ENCODE measurements around the gene AK3.

DNA sequence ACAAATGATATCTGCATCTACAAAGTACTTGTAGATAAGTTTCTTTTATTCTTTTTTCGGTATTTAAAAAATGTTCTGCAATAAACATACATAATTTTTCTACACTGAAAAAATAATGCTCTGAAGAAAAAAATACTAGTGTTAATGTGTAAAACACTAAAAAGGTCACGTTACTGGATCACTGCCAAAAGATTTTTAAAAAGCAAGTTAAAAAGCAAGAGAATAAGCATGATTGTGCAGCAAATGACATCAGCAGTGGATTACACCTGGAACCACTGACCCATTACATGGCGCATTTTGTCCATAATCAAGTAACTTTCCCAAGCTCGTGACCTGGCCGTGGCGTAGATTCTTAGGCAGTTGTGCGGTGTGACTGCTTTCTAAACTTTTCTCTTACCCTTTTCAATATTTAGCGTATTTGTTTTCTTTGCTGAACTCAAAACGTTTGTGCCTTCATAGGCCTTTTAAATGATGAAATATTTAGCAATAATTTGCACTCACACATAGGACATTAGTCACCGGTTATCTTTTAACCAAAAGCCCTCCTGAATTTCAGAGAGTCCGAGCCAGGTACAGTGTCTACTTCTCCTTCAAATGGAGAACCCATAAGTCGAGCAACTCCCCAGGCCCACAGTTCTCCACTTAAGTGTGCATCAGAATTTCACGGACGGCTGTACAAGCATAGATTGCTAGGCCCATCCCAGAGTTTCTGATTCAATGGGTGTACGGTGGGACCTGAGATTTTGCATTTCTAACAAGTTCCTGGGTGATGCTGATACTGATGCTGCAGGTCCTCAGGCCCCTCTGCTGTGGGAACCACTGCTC, 144.6 kb downstream of the GLIS3 start:
- PRO-cap, 2 experiments: peak in 1 of 2 experiments; most common plus-strand start position 555 of the sequence (in 1)

GRCh38 chr9:4213202-4213948, 86.5 kb downstream of the GLIS3 start:
- PRO-cap, 2 experiments: no peak in any of the 2 experiments

- PRO-cap, 2 experiments: no peak in any of the 2 experiments
Measured at GRCh38 chr9:4492738-4493214, 2.5 kb downstream of the SLC1A1 start.

DNA sequence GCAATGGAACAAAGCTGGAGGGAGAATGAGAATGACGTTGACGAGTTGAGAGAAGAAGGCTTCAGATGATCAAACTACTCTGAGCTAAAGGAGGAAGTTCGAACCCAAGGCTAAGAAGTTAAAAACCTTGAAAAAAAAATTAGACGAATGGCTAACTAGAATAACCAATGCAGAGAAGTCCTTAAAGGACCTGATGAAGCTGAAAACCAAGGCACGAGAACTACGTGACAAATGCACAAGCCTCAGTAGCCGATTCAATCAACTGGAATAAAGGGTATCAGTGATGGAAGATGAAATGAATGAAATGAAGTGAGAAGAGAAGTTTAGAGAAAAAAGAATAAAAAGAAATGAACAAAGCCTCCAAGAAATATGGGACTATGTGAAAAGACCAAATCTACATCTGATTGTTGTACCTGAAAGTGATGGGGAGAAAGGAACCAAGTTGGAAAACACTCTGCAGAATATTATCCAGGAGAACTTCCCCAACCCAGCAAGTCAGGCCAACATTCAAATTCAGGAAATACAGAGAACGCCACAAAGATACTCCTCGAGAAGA, 42.0 kb downstream of the SLC1A1 start:
- PRO-cap, 2 experiments: no peak in any of the 2 experiments

- PRO-cap, 2 experiments: no peak in any of the 2 experiments
Measured at GRCh38 chr9:4576276-4577343, 85.5 kb upstream of the PLPP6 start.

DNA sequence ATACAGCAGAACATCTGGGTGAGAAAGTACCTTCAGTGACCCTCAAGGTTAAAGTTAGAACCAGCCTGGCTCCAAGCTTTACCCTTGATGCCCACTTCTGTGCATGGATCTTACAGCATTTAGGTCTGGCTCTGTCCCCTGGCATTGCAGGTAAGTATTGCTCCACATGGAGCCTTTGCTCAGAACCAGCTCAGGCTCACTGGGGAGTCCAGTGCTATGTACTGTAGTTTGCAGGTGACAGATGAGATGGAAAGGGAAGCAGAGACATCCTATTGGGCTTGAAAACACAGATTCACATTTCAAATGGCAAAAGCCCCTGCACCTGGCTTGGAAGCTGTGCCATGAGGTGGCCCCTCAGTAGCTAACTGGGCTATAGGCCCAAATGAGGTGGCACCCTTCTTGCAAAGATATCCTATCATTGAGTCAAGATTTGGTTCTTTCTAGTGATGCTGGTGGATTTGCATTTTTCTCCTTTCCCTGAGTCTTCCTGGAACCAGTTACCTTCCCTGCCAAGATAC, 78.1 kb upstream of the PLPP6 start:
- PRO-cap, 2 experiments: no peak in any of the 2 experiments

- PRO-cap, 2 experiments: no peak in any of the 2 experiments
Measured at GRCh38 chr9:4656585-4657067, 5.5 kb upstream of the PLPP6 start.

DNA sequence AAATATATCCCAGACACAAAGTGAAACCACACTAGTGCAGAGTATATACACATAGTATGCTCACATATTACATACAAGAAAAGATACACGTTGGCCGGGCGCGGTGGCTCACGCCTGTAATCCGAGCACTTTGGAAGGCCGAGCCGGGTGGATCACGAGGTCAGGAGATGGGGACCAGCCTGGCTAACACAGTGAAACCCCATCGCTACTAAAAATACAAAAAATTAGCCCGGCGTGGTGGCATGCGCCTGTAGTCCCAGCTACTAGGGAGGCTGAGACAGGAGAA, 1.5 kb downstream of the AK3 start:
- PRO-cap, 2 experiments: no peak in any of the 2 experiments

DNA sequence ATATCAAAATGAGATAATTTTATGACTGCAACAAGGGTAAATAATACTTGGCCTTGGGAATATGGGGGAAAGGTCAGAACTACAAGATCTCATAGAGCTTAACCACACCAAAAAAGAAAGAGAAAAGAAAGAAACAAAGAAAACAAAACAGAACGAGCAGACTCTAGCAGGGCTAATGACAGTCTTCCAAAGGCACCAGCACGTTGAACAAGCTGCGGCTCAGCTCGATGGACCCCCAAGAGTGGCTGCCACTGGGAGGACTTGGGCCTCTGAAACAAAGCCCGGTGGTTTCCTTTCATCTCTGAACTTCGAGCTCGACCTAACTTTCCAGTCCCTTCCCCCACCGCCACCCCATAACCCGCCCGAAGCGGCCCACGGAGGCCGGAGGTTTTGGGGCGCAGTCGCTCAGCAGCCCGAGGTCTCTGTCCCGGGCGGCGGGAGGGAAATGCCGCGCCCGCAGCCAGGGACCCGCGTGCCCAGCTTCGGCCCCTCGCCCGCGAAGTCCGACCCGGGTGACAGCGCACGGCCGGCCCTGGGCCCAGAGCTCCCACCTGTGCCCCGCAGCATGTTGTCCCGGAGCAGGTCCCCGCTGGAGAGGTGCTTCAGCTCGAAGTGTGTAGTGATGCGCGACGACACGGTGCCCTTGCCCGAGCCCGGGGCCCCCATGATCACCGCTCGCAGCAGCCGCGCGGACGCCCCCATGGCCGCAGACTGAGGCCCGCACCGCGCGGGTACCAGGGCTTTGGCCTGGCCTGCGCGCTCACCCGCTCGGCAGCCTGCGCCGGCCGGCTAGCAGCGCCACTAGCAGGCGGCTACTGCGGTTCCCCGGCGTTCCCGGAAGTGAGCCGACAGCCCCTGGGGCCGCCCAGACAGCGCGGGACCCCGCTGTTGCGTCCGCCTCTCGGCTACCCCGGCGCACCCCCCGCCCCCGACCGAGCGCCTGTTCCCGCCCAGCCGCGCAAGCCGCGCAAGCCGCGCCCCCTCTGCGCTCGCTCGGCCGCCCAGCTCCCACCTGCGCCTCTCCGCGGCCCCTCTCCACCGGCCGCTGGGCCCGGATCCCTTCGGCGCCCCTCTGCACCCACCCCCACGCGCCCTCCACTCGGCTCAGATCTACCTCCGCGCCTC, at the start of gene AK3:
AK3 (minus strand) TSS at position 817 of the 1,125 bp plus-strand sequence.
- PRO-cap, 2 experiments: peak in 2 of 2 experiments; most common plus-strand start position 988 of the sequence (in 2); most common minus-strand start position 243 of the sequence (in 2)

DNA sequence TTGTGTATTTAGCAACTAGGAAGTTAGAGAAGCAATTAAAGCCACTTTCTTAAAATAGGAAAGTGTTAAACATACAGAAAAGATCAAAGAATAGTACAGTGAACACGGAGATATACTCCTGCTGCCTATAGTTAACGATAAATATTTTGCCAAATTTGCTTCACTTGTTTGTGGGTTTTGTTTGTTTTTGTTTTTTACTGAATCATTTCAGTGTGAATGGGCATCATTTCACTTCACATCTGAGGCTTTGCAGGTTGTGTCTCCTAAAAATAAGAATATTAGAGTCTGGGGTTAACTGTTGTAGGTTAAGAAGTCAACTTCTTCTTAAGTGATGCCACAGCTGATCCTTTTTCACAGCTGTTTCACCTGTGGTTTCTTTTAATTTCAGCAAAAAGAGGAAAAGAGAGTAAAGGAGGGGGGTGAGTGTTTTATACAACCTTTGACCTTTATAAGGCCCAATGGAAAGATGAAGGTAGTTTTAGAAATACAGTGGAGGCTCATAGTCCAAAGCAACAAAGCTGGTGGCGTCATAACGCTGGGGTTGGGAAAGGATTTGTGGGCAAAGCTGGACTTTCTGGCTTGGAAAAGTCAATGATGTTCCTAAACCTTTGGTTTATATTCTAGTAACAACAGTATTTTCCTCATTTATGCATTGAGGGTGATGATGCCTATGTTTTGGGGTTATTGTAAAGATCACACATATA, 49.4 kb downstream of the RCL1 start:
- PRO-cap, 2 experiments: no peak in any of the 2 experiments

DNA sequence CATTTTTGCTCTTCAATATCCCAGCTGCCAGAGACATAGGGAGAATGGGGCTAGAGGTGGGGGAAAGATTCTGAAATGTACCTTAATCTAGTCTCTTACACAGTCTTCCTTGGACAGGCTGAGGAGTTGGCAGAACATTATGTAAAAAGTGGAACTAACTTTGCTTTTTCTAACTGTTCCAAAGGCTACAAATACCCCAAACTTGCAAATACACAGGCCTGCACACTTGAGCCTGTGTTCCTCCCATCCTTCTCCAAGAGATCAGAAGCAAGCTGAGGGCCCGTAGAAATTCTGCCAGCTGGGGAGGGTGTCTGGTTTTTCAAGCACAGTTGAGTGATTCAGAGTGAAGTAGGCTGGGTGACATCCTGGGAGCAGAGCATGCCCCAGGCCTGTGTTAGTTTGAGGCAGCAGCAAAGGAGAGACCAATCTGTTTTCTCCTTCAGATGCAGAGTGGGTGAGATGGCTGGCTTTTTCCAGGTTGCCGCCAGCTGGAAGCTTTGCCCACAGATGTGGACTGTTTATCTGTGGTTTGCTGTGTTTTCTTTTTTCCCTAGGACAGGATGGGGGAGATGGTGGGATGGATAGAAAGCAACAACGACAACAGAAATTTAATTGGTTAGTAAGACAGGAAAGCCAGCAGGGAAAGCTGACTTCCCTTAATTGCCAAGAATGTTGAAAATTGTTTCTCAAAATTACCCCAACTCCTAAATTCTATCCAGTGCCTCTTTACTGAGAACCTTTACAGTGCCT, 63.1 kb downstream of the RCL1 start:
- PRO-cap, 2 experiments: no peak in any of the 2 experiments

DNA sequence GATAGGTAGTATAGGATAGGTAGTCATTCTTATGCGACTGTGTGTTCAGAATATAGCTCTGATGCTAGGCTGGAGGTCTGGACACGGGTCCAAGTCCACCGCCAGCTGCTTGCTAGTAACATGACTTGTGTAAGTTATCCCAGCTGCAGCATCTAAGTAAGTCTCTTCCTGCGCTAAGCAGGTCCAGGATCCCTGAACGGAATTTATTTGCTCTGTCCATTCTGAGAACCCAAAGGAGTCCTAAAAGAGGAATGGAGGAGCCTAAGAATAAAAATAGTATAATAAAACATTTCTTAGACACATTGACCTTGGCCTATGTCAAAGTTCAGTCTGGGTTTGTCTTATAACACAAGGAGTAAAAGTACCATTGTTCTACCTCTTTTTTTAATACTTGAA, 508 bp downstream of the CD274 start:
- PRO-cap, 2 experiments: no peak in any of the 2 experiments

DNA sequence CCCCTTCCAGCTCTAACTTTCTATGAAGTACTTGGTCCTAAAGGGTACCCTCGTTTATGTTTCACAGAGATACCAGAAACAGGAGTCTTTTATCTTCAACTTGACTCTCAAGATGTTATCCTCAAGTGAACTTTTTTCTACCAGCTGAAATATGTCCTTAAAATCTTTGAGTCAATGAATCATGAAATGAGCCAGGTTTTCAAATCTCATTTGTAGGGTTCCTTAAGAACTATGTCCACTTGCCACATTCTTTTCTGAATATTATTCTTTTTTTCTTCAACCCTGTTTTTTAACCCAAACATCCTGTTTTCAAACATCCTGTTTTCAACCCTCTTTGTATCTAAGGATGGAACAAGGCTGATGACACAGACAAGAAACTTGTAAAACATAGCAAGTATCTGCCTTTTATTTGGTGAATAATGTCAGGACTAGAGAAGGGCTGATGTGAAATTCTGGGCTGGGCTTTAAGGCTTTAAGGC, 42.7 kb upstream of the RIC1 start:
- PRO-cap, 2 experiments: no peak in any of the 2 experiments

DNA sequence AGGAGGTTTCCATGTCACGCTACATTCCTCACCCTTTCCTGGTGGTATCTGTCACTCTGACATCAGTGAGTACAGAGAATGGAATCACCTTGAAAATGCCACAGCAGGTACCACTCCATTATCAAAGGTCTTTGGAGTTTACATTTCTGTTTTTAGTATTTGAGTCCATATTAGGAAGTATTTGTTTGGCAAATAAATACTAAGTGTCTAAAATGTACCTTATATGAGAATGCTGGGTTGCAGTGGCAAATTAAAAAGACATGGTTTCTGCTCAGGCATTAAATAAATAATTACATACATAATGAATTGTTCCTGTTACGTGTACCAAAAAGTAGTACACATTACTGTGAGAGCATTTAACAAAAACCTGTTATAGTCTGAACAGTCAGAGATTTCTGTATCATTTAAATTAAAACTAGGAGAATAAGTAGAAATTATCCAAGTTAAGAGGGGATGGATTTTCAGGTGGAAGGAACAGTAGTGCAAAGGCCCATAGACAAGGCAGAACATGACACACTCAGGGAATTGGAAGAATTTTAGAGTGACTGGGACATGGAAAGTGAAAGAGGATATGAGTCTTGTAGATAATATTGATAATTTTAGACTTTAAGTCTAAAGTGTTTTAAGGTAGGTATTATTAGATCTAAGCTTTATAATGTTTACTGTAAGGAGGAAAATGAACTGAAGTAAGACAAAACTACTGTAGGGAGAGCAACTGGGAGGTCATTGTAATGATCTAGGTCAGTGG, 75.4 kb downstream of the ERMP1 start:
- PRO-cap, 2 experiments: no peak in any of the 2 experiments

DNA sequence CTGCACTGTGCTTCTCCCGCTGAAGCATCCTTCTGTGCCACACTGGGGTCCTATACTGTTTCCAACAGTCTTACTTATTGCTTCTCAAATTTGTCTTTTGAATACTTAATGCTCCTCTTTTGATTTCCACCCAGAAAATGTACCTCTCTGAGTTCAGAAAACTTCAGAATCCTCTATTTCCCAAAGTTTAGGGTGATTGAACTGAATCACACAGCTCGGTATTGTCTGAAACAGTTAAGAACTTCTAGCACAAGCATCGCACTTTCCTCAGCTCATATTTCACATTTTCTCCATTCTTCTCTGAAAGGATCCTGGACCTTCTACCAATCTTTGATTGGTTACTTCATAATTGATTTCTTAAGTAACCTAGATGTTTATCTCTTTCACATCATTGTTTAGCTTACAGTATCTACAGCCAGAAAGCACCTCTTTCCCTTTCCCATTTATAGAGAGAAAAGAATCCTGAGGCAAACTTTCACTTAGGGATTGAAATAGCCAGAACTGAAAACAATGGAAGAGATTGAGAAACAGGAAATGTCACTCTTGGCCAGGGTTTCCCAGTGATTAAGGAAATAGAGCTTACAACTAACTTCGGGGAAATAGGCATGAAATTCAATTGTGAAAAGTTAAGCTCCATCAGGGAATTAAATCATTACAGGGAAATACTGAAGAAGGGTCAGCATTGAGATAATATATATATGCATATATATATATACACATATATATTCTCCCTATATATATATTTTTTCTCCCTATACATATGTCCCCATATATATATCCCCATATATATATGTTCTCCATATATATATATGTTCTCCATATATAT, 2.5 kb downstream of the IL33 start:
- PRO-cap, 2 experiments: no peak in any of the 2 experiments

- PRO-cap, 2 experiments: no peak in any of the 2 experiments
Measured at GRCh38 chr9:6413890-6414338, 915 bp downstream of the UHRF2 start.

GRCh38 chr9:6427600-6428004, 14.6 kb downstream of the UHRF2 start:
- PRO-cap, 2 experiments: no peak in any of the 2 experiments

DNA sequence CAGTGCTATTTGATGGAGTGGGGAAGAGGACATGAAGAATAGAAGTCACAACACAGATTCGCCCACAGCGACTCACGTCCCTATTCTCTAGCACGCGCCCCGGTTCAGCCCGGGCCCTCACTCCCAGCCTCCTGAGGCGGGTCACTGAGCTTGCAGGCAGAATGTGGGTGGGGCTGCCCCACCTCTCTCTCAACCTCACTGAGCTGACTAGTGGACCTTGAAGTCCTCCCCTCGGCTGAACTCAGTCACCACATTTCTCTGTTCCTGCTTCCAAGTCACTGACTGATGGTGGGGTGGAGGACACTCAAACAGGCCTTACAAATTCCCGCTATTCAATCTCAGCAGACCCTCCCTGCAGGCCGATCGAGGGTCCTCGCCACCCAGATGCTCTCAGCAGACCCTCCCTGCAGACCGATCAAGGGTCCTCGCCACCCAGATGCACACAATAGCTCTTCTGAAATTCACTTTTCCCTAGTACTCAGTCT, 12.9 kb downstream of the GLDC start:
- PRO-cap, 2 experiments: no peak in any of the 2 experiments

- PRO-cap, 2 experiments: no peak in any of the 2 experiments
Measured at GRCh38 chr9:6671461-6671904, 26.0 kb upstream of the GLDC start.

GRCh38 chr9:6715653-6715965, 42.2 kb upstream of the KDM4C start:
- PRO-cap, 2 experiments: no peak in any of the 2 experiments